HTR-8/SVneo (cell line): ENCODE data around the genes ARL4D and MPP3.

- RRBS: no CpG with 5 or more reads among the region's 19 CpGs
Measured at GRCh38 chr17:42841316-42842379, 2.7 kb upstream of the AOC2 start.

- RRBS: no CpG with 5 or more reads among the region's 2 CpGs
Measured at GRCh38 chr17:42895113-42895552, 5.5 kb upstream of the G6PC1 start.

GRCh38 chr17:43016225-43016552, 6.0 kb downstream of the VAT1 start:
- RRBS: 96% methylated on average over 3 of the region's 7 CpGs

DNA sequence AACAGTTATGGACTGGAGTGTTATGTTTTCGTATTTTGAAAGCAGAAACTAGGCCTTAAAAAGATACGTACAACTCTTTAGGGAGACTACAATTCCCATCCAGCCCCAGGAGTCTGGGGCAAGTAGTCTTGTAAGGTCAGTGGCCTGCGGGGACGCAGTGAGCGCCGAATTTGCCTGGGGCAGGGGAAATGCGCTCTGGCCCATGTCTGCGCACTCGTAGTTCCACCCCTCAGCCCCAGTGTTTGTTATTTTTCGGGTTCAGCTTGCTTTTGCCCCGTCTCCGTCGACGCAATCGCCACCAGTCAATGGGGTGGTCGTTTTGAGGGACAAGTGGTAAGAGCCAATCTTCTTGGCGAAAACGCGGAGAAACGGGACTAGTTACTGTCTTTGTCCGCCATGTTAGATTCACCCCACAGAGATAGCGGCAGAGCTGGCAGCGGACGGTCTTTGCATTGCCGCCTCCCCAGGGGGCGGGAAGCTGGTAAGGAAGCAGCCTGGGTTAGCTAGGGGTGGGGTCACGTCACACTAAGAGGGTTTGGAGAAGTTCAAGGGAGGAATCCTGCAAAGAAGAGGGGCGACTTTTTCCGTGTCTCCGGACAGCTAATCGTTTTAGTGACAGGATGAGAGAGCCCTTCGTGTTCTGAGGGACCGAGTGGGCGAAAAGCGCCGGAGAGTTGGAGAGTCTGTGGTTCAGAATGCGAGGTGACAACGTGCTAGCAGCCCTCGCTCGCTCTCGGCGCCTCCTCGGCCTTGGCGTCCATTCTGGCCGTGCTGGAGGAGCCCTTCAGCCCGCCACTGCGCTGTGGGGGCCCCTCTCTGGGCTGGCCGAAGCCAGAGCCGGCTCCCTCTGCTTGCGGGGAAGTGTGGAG, 1.0 kb upstream of the BRCA1 start:
- RRBS: 97% methylated on average over 2 of the region's 50 CpGs

- RRBS: no CpG with 5 or more reads among the region's 13 CpGs
Measured at GRCh38 chr17:43166035-43167147, 4.6 kb upstream of the NBR1 start.

- RRBS: no CpG with 5 or more reads among the region's 7 CpGs
Measured at GRCh38 chr17:43193257-43193905, 18.3 kb upstream of the TMEM106A start.

- RRBS: no CpG with 5 or more reads among the region's 58 CpGs
Measured at GRCh38 chr17:43251382-43252297, 23.2 kb upstream of the CCDC200 start.

DNA sequence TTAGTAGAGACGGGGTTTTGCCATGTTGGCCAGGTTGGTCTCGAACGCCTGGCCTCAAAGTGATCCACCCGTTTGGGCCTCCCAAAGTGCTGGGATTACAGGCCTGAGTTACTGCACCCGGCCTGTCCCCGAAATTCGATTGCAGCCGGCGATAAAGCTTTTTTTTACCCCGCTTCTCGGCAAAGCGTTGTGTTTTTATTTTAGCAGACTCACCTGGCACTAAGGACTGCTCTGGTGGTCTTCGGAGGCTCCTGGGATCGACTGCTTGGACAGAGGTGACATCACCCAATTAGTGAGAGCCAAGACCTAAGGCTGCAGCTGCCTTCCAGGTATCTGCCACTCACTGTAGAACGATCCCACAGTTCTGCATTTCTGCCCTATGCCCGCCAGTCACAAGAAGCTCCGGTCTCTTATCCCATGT, 82.1 kb upstream of the ARL4D start:
- RRBS: no CpG with 5 or more reads among the region's 17 CpGs

DNA sequence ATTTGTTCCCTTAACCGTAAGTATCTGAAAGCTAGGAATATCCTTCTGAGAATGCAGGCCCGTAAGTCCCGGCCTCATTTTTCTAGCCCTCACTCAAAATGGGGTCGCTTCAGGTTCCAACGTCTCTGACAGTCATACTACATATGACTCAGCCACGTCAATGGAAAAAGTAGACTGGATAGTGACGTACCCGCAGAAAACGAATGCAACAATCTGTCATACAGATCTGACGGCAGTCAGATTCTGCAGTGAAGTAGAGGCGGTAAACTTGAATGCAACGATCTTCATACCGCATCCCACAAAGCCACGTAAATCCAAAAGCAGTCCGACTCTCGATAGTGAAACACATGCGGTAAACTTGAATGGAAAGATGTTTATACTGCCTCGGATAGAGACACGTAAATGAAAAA, 38.5 kb upstream of the ARL4D start:
- RRBS: no CpG with 5 or more reads among the region's 19 CpGs

DNA sequence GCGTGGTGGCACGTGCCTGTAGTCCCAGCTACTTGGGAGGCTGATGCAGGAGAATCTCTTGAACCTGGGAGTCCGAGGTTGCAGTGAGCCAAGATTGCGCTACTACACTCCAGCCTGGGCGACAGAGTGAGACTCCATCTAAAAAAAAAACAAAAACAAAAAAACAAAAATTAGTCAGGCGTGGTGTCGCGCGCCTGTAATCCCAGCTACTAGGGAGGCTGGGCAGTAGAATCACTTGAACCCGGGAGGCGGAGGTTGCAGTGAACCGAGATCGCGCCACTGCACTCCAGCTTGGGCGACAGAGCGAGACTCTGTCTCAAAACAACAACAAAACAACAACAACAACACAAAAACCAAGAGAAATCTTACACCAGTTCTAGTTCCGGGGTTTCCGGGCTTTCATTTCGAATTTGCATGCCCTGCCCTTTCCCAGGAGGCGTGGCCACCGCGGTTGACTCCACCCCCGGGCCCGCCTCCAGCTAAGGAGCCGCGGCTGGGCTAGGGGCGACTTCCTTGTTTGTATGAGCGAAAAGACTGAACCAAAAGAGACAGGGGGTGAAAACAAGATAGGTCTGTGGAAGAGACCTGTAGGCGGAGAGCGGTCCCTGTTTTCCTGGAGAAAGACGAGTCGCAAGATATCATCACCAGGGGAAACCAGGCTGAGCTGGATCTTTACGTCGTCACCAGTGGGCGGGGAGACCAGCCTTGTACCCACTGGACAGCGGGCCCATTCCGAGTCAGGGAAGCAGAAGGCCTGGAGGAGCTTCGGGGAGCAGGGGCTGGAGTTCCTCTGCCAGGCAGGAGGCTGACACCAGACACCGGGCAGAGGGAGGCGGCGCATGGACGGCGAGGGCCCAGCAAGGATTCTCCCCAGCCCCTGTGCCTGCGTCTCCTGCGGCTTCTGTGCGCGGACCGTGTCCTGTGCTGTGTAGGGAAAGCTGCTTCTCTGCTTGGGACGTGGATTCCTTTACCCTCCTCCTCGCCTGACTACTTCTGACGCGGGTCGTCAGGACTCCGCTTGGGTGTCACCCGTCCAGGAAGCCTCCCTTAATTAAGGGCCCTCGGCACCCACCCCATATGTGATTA, 10.5 kb upstream of the ARL4D start:
- RRBS: 1% methylated on average over 4 of the region's 56 CpGs

GRCh38 chr17:43398391-43399392, at the start of gene ARL4D:
ARL4D (plus strand) TSS chr17:43398993.
- RRBS: 2% methylated on average over 9 of the region's 66 CpGs

- RRBS: 100% methylated on average over 1 of the region's 3 CpGs
Measured at GRCh38 chr17:43406943-43407650, 8.3 kb downstream of the ARL4D start.

DNA sequence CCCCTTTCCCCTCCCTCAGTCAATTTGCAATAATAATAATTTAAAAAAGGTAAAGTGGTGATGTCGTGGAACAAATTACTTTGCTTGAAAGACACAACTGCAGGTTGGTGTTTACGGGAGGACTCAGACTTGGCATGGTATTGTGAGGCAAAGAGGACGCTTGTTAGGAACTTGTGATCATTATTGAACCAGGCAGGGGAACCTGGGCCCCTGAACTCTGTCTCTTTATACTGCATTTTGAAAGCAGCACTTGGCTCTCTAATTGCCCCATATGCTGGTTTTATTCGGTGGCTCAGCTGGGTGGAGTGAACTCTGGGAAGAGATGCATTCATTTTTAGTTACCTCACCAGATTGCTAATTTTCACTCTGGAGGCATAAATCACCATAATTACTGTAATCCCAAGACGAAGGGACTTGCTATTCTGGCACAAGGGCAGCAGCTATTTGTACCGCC, 5.9 kb upstream of the DHX8 start:
- RRBS: no CpG with 5 or more reads among the region's 6 CpGs

DNA sequence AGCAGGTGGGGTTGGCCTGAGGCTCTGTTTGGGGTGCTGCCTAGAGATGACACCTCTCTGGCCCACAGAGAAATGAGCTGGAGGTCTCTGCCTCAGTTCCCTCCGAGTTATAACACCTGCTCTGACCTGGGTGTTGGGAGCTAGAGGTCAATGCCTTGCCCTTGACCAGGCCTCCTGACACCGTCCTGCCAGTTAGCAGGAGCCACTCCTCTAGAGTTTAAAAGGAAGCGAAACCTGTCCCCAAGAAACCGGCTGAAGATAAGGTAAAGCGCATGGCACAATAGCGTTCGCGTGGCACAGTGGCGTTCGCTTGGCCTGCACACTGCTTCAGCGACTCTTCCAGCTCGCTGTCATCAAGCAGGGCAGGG, 28.1 kb upstream of the ETV4 start:
- RRBS: no CpG with 5 or more reads among the region's 12 CpGs

- RRBS: 97% methylated on average over 5 of the region's 23 CpGs
Measured at GRCh38 chr17:43829633-43830318, 3.2 kb downstream of the MPP3 start.

GRCh38 chr17:43832265-43833428, at the start of gene MPP3:
MPP3 (minus strand) TSS chr17:43833146.
- RRBS: 1% methylated on average over 62 of the region's 112 CpGs

DNA sequence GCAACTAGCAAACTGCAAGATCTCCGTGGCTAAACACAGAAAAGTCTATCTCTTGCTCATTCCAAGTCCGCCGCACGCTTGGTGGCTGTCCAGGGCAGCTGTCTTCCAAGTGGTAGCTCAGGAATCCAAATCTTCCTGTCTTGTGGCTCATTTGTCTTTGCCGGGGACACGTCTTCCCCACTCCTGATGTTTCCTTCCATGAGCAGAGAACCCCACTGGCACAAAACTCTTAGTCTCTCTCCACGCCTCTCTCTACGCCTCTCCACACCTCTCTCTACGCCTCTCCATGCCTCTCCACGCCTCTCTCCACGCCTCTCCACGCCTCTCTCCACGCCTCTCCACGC, 4.9 kb upstream of the CD300LG start:
- RRBS: no CpG with 5 or more reads among the region's 14 CpGs

DNA sequence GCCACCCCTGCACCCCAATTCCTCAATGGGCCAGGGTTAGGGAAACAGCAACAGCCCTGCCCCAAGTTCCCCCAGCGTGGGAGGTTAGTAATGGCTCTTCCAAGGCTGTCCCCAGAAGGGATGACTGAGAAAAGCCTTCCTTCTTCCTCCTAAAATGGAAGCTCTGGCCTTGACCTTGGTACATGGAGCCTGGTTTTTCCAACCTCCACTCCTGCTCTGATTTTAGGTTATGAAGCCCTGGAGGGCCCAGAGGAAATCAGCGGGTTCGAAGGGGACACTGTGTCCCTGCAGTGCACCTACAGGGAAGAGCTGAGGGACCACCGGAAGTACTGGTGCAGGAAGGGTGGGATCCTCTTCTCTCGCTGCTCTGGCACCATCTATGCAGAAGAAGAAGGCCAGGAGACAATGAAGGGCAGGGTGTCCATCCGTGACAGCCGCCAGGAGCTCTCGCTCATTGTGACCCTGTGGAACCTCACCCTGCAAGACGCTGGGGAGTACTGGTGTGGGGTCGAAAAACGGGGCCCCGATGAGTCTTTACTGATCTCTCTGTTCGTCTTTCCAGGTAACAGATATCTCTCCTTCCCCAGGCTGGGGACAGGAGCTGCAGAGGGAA, 1.5 kb downstream of the CD300LG start:
- RRBS: no CpG with 5 or more reads among the region's 13 CpGs

DNA sequence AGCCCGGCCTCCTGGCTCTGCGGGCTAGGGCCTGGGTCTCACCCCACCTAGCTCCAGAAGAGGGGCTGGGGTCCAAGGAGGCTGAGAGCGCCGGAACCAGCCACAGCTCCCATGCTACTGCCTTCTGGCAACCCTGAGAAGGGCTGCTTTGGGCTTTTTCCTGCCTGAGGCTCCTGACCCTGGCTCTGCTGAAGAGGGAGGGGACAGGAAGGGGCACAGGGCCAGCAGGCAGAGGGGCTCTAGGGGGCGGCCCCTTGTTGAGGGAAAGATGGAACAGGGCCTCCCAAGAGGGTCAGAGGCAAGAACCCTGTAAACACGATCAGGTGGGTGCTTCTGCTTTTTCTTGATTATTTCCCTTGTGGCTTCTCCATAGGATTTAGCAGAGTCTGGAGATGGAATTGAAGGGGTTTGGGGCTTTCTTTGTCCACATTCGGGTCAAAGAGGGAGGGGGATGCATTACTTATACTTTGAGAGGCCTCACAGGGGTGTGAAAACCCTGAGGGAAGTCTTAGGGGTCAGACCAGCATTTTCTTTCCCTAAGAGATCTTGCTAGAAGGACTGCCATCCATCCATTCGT, 11.4 kb downstream of the CD300LG start:
- RRBS: 52% methylated on average over 4 of the region's 8 CpGs

- RRBS: no CpG with 5 or more reads among the region's 25 CpGs
Measured at GRCh38 chr17:43908070-43908720, 859 bp upstream of the MPP2 start.